ENCODE data around the genes POLG and MESP2.

- PRO-cap, 2 experiments, result no peak in any of the 2 experiments
Measured at GRCh38 chr15:88803787-88804048, 482 bp downstream of the ACAN start.

DNA sequence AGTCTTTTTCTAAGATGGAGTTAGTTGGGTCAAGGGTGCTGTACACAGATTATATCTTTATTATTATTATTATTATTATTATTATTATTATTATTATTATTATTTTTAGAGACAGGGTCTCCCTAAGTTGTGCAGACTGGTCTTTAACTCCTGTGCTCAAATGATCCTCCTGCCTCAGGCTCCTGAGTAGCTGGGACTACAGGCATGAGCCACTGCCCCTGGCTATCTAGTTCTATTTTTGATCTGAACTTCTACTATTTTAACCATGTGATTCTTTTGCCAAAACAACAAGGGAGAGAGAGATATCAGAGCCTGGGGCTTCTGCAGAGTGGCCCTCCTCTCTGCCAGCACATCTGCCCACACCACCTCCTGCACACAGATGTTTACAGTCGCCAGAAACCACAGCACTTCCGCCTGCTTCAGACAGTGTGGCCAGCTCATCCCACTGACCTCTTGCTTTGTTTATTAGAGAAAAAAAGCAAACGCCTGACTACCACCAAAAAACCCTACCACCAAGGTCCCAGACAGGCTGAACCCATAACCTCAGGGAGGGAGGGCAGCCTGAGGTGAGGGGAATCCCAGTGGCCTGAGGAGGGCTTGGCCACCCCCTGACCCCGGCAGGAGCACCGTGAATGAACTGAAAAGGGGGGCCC lies 86.0 kb upstream of the ABHD2 start:
- PRO-cap, 2 experiments, result no peak in any of the 2 experiments

- PRO-cap, 2 experiments, result peak in 2 of 2 experiments; most common plus-strand start chr15:89090937 (in 1); most common minus-strand start chr15:89090750 (in 1)
Measured at GRCh38 chr15:89090612-89091719, 2.7 kb downstream of the ABHD2 start.

DNA sequence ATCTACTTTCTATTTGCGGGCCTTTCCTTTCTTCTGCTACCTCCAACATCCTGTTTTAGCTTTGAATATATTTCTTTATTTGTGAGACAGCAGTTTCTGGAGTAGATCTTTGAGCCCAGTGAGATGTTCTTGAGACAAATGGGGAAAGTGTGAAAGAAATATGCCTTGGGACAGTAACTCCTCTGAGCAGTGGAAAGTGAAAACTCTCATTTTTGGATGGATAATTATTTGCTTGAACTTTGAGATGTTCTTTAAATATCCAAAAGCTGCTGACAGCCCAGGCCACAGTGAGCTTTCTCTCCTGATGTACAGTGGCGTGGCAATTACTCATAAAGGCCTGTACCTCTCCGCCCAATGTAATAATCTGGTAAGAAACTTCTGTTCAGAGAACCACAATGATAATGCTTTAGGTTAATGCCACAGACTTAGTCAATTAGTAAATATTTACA lies 12.9 kb downstream of the ABHD2 start:
- PRO-cap, 2 experiments, result no peak in any of the 2 experiments

- PRO-cap, 2 experiments, result no peak in any of the 2 experiments
Measured at GRCh38 chr15:89139806-89140536, 51.7 kb downstream of the ABHD2 start.

DNA sequence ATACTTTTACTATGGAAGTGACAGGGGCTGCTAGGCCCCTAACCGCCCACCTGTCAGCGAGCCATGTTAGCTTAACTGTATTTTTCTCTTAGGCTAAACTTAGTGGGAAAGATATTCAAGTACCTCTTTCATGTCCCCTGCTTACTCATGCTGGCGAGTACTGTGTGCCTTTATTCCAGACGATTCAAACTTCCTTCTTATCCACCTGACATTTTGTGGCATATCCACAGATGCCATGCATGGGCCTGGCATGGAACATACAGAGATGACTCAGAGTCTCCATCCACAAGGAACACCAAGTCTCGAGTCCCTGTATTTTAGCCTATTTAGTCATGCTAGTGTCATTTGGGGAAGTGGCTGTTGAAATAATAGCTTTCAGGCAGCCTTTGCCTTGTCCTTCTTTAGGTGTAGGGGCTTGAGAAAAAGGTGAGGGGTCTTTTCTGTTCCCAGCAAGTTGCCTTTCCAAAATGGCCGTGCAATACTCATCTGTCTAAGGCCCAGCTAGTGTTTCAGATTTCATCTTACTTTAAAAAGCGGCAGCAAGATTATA lies 53.5 kb downstream of the RLBP1 start:
- PRO-cap, 2 experiments, result no peak in any of the 2 experiments

GRCh38 chr15:89178215-89178695 lies 43.1 kb downstream of the RLBP1 start:
- PRO-cap, 2 experiments, result no peak in any of the 2 experiments

DNA sequence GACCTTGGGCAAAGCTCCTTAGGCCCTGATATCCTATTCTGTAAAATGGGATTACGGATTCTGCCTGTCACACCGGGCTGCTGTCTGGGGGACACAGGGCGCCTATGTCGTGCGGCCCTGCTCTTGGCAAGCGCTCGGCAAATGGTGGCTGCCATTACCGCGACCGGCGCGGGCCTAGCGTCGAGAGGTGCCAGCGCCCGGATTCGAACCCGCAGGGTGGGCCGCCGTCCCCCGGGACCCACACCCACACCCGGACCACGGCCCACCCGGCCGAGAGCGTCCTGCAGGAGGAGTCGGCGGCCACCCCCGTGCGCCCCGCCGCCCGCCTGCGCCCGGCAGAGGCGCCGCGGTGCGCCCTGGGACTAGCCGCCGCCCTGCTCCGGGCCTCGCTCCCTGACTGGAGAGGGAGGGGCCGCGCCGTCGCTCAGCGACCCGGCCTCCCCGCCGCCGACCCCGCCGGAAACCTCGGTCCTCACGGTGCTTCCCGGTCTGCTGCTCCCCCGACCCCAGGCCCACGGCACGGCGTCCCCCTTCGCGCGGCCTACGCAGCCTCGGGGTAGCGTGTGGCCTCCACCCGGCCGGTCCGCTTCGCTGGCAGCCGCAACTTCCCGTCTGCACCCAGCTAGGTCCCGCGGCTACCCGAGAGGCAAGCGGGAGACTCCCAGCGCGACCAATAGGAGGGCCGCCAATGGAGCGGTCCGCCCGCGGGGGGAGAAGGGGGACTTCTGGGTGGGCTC lies at the start of gene POLG:
Gene POLG, minus strand, starts transcription at position 616 of the 737 bp plus-strand sequence.
- PRO-cap, 2 experiments, result peak in 2 of 2 experiments; most common plus-strand start position 338 of the sequence (in 1); most common minus-strand start position 358 of the sequence (in 2)

- PRO-cap, 2 experiments, result no peak in any of the 2 experiments
Measured at GRCh38 chr15:89400493-89401482, 66.2 kb upstream of the POLG start.

- PRO-cap, 2 experiments, result no peak in any of the 2 experiments
Measured at GRCh38 chr15:89462297-89463117, 33.9 kb downstream of the RHCG start.

DNA sequence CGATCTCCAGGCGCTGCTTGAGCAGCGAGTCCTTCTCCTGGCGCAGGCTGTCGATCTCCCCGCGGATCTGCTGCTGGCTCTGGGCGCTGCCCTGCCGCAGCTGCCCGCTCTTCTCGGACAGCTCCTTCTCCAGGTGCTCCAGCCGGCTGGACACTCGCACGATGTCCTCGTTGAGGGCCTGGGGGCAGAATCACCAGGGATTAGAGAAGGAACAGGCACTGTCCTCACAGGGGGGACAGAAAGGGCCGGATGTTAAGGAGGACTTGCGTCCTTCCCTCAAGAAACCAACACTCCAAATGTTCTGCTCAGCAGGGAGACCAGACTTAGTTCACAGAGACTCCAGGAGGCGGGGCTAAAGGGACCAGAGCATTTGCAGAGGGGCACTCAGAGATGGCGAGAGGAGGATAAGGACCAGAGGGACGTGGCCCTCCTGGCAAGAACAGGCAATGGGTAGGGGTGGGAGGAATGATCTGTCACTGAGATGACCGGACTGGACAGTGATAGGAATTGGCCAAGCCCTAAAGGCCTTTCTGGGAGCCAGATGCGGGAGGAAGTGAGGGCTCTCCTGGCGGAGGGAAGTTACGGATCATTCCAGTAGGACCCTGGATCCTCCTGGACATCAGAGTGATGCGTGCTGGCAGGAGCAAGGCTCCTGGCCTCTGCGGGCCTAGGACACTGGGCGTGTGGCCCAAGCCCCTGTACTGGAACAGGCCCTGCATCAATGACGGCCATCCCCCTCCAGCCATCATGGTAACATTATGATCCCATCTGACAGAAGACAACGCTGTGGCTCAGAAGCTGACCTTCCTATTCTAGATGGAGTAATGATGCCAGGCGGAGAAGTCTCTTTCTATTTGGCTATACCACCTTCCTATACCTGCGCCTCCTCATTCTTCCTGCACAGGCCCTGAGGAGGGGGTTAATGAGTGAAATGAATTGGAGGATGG lies 23.5 kb downstream of the KIF7 start:
- PRO-cap, 2 experiments, result no peak in any of the 2 experiments

DNA sequence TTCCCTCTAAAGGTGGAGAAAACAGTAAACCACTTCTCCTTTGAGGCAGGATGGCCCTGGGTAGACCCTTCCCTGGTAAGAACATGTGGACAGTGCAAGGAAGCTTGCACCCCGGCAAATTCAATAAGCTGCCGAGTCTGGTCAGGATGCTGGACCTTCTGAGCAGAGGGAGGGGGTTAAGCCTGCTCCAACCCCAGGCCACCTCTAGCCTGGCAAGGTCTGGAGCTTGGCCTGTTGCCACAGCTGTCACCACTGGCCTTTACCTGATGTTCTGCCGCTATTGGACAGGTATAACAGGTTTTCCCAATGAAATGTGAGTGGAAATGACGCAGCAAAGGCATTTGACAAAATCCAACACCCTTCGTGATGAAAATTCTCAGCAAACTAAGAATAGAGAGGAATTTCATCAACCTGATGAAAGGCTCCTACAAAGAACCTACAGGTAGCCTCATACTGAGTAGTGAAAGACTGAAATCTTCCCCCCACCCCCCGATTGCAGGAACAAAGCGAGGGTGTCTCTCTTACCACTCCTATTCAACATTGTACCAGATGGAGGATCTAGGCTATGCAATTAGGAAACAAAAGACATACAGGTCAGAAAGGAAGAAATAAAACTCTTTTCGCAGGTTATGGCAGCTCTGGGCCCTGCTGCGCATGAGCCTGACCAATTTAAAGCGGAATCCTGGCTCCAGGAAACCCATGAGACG lies 812 bp upstream of the MESP1 start:
- PRO-cap, 2 experiments, result no peak in any of the 2 experiments

DNA sequence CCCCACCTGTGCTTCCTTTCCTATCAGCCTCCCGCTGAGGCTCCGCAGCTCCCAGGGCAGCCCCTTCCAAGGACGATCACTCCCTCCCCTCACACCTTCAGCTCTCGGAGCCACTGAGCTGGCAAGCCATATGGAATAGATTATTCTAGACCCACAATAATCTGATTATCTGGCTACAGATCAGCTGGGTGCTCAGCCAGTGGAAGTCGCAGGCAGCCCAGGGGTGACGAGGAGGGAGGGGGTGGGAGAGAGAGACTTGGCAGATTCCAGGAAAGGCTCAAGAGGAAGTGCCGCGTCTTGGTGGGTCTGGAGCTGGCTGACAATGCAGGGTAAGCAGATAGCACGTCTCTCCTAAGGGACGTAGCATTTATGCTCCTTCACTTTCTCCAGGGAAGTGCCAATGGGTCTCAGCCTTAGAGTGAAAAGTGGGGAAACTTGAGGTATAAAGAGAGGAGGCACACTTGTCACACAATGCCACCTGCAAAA lies 9.3 kb upstream of the MESP1 start:
- PRO-cap, 2 experiments, result no peak in any of the 2 experiments

DNA sequence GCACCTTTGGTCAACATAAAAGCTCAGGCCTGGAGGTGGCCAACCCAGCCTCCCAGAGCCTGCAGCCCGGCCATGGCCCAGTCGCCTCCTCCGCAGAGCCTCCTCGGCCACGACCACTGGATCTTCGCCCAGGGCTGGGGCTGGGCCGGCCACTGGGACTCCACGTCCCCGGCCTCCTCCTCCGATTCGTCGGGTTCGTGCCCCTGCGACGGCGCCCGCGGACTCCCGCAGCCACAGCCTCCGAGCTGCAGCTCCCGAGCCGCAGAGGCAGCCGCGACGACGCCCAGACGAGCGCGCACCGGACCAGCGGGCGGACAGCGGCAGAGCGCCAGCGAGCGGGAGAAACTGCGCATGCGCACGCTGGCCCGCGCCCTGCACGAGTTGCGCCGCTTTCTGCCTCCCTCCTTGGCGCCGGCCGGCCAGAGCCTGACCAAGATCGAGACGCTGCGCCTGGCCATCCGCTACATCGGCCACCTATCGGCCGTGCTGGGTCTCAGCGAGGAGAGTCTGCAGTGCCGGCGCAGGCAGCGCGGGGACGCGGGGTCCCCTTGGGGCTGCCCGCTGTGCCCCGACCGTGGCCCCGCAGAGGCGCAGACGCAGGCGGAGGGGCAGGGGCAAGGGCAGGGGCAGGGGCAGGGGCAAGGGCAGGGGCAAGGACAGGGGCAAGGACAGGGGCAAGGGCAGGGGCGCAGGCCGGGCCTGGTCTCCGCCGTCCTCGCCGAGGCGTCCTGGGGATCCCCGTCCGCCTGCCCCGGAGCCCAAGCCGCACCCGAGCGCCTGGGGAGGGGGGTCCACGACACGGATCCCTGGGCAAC lies at the start of gene MESP2:
Gene MESP2, plus strand, starts transcription at position 47 of the 815 bp plus-strand sequence.
- PRO-cap, 2 experiments, result peak in 2 of 2 experiments; most common plus-strand start position 377 of the sequence (in 1); most common minus-strand start position 289 of the sequence (in 1)

DNA sequence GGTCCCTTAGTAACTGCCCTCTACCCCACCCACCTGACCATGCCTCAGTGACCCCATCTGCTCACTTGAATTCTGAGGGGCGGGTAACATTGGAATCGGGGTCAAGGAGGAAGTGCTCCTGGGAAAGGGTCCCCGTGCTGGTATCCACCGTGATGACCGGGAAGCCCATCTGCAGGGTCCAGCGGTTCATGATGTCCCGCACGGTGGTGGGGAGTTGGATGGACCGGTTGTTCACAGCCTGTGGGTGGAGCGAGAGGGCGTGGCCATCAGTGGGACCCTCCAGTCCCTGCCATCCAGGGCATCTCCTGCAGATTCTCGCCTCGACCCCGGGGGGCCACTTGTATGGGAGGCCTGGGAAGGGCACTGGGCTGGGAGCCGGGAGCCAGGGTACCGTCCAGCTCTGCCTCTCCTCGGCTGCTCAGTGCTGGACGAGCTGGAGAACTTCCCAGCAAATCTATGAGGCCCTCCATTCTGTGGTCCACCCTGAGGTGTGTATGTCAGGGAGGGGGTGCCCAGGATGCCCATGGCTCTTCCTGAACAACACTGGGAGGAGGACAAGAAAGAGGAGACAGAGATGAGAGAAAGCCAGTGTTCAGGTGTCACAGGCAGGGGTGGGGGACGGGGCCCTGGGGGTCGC lies 13.2 kb downstream of the ANPEP start:
- PRO-cap, 2 experiments, result no peak in any of the 2 experiments

GRCh38 chr15:89829602-89830001 lies 14.9 kb upstream of the ANPEP start:
- PRO-cap, 2 experiments, result no peak in any of the 2 experiments

DNA sequence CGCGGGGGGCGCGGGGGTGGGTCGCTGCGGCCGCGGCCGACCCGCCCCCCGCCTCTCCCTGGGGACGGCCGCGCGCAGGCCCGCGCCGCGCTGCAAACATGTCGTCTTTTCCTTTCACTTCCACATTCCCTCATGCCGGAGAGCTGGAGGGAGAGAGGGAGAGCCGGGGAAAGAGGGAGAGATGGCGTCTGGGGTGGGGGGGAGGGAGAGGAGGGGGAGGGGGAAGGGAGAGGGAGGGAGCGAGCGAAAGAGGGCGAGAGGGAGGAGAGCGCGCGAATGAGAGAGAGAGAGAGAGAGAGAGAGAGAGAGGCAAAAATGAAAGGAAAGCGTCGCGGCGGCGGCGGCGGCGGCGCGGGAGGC lies 545 bp downstream of the ZNF710 start:
- PRO-cap, 2 experiments, result peak in 2 of 2 experiments; most common plus-strand start position 312 of the sequence (in 2); most common minus-strand start position 155 of the sequence (in 1)

GRCh38 chr15:90025724-90026361 lies 24.7 kb downstream of the ZNF710 start:
- PRO-cap, 2 experiments, result no peak in any of the 2 experiments

DNA sequence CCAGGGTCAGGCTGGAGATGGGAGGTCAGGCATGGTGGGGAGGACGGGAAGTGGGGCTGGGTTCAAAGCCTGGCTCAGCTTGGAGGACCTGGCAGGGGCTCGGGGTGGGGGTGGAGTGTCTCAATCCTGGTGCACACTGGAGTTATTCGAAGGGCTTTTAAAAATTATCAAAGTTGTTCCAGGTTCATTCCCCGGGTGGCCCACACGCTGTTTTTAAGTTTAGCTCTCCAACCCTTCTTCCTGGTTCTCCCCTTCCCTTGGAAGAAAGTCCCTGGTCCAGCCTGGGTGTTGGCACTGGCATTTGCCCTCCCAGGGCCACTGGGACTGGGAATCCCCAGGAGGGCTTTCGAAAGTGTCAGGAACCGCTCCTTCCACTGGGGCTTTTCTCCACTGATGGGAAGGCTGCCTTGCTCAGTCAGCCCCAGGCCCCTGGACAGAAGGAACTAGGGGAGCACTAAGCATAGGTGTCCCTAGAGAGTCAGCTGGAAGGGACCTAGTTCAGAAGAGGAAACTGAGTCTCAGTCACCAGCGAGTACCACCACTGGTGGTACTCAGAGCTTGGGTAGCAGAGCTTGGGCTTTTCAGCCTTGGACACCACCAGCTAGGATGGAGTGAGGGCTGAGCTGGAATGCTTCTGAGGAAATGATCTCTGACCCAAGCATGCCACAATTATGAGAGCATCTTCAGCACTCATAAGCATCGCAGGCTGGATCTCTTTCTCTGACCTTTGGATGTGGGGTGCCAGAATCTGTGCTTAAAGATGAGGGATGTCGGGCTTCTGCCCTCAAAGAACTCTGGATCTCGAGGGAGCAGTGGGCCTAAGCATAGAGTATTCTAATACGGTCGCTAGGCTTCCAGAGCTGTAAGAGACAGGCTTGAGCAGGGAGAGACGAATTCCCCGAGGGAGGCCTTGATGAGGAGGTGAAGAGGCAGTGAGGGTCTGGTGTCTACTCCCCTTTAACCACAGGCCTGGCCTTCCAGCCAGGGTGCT lies 36.2 kb downstream of the ZNF710 start:
- PRO-cap, 2 experiments, result no peak in any of the 2 experiments

DNA sequence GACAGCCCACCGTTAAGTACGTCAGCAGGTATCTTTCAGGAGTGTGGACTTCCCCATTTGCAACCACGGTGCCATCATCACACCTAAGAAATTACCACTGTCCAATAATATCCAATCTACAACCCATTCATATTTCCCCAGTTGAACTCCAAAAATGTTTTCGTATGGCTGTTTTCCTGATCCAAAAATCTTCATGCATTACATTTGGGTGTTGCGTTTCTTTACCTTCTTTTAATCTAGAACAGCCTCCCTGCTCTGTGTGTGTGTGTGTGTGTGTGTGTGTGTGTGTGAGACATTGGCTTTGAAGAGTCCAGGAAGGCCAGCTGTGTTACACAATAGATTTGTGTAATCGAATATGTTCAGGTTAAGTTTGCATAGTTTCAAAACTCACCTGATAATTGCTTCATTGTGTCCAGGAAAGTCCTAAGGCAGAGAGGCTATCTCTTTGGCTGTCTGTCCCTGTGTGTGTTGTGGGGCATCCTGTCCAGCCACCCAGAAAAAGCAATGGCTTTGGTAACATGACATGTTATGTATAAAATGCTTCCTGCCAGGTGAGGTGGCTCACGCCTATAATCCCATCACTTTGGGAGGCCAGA lies 37.4 kb downstream of the ZNF710 start:
- PRO-cap, 2 experiments, result no peak in any of the 2 experiments

Data from right ventricle myocardium (tissue), 1 donor.